ENCODE measurements around a stretch of chr6.

DNA sequence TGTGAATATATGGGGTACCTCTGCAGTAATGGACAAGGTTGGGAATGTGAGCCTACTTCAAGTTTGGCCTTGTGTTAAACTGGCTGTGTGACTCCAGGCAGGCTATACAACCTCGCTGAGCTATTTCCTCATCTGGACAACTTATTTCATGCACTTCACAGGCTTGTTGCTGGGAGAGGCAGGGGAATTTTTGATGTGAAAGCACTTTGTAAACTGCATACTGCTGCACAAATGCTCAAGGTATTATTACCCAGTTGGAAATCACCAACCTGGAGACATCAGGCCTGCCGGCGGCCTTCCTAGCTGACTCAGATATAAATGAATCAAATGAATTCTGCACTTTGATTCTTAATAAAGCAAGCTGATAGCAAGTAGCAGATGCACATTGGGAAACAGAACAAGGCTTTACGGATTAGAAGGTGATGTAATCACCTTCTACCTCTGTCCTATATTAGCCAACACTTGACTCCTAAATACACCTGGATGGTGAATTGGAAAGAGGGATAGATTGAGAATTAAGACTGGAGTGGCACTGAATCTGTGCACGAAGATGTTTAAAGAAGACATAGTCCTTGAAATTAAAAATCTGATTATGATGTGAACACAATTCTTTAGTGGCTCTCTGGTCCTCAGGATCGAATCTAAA is 10.1 kb downstream of the JARID2 start:
- PRO-cap: no peak

DNA sequence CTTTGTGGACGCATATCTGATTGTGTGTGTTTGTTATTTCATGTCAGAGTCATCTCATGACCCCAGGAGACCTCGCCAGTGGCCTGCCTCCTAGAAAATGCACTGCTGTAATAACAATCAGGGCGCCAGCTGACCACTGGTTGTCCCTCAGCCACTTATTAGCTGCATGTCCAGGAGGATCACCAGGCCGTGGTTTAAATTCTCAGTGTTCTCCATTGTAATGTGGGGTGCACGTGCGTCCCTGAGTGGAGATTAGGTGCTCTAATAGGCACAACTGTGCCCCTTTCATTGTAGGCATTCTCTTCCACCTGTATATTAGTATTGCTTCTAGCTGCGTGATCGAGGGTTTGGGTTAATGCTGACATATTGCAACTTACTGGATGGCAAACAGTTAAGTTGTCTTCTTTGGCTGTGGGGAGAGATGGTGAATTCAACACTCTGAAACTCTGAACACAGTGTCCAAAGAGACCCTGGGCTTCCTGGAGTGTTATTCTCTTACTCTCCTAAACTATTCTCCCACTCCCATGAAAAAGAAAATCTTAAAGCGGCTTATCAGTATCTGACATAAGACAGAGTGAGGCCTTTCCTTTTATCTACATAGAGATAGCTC is 21.0 kb downstream of the JARID2 start:
- PRO-cap: no peak

GRCh38 chr6:15288490-15289341 is 42.8 kb downstream of the JARID2 start:
- PRO-cap: no peak

- PRO-cap: no peak
Observed at GRCh38 chr6:15292890-15293766, 47.3 kb downstream of the JARID2 start.

DNA sequence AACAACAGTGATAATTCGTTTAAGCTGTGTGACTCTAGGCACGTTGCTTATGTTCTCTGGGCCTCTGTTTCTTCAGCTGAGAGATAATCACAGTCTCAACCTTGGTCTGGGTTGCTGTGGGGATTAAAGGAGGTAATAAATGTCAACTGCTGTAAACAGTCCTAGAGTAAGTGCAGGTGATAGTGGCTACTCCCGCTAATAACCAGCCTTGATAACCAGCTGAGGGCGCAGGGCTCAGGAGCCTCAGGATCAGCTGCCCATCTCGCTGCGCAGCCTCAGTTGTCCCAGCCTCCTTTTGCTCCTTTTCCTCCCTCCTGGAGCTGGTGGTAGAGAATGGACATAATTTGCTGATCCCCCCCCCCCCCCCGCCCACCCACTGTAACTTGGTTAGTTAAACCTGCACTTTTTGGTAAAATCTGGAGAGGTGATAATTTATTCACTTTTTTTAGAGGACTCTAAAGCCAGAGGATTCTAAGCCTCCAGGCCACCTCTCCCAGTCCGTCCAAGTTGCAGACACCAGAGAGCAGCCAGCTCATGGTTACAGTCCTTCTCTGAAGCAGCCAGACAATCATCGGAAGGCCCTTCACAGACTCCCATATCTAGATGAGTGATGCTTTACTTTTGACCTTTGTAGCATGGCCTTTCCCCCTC is 58.2 kb downstream of the JARID2 start:
- PRO-cap: no peak

GRCh38 chr6:15395122-15395354 is 149.2 kb downstream of the JARID2 start:
- PRO-cap: no peak

GRCh38 chr6:15448612-15449067 is 202.8 kb downstream of the JARID2 start:
- PRO-cap: no peak

- PRO-cap: no peak
Observed at GRCh38 chr6:15475166-15475800, 187.5 kb downstream of the DTNBP1 start.

- PRO-cap: no peak
Observed at GRCh38 chr6:15522063-15522580, 140.7 kb downstream of the DTNBP1 start.

DNA sequence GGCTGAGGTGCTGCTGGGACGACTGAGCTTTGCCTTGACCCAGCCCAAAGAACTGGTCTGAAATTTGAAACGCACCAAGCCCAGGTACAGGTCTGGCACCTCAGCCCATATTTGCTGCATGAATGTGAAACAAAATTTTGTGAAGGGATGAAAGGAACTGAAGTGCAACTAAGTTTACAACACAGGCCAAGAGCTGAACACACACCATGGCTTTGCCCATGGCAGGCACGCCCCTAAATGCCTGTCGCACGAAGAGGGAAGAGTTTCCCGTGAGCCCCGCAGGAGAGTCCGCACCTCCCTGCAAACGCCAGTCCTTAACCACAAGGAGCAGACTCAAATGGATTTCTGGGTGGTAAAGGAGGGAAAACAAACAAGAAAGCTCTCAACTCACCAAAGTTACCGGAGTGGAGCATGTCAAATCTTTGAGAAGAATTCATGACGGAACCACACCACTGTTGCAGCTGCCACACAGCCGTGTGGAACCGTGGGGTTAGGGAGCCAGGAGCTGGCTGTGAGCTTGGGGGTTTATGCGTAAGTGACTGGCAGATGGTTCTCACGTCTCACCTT is 138.8 kb downstream of the DTNBP1 start:
- PRO-cap: no peak

- PRO-cap: no peak
Observed at GRCh38 chr6:15900991-15902171, 227.5 kb upstream of the MYLIP start.

- PRO-cap: no peak
Observed at GRCh38 chr6:16146385-16147424, 17.8 kb downstream of the MYLIP start.

DNA sequence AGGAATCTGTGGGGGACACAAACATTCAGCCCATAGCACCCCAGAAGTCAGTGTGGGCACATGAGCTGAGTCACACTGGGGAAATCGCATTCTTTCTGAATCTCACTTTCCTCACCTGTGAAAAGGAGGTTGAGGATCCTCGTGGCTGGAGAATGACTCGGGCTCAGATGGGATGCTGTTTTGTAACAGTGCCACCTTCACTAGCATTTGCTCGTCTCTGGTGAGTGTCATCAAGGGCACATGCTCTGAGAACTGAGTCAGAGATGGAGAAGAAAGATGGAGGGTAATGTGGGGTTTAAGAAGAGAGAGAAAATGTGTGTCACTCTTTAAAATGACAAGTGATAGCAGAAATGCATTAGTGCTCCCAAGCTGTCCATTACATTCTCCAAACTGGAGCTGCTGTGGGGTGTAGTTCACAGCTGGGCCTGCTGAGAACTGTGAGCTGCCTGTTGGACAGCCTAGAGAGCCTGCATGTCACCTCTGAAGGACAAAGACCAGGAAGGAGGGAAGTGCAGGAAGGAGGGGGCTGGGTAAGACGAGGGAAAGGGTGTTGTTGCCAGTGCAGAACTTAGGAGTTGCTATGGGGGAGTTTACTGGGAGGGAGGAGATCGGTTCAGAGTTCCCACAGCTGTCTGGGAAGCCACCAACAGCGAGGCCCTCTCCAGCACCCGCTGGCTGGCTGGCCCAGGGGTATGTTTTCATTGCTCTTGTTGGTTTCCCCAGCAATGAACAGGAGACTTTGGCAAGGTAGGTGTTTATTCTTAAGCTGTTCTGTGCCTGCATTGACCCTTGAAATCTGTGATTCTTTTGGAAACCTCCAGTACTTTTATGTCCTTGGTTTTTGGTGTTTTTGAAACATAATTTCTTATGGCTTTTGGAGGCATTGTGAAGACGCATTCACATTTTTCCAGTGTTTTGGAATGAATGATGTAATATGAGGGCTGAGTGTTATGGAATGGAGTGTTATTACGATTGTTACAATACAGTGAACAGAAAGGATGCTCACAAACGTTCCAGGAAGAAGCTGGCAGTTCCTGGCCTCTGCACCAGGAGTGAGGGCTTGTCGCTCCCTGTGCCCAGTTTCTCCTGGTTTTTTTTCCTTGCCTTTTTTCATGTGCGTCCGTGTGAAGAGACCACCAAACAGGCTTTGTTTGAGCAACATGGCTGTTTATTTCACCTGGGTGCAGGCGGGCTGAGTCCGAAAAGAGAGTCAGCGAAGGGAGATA is 19.9 kb downstream of the GMPR start:
- PRO-cap: no peak

DNA sequence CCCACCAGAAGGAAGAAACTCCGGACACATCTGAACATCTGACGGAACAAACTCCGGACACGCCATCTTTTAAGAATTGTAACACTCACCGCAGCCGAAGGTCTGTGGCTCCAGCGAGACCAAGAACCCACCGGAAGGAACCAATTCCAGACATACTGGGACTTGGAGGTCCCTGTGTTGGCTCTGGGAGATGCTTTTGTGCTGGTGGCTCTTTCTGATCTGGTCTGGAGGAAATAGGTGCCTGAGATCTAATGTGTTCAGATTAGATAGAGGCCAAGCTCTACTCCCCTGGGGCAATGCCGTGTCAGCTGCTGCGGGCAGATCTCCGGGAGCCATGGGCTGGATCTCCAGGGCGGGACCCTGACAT is 29.1 kb downstream of the GMPR start:
- PRO-cap: no peak

DNA sequence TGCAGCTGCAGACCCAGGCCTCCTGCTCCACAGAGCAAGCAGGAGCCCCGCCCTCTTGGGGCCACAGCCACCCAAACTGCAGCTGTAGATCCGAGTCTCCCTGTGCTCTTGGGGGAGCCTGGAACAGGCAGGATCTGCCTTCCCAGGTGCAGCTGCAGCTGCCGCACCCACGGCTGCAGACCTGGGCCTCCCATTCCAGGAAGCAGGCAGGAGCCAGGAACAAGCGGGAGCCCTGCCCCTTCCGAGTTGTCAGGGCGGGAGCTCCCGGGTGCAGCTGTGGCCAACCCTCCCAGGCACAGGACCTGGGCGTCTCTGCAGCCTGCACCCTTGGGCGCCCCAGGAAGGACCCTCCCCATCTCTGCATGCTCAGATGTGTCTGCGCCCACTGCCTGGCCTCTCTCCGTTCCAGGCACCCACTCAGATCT is 120.3 kb downstream of the GMPR start:
- PRO-cap: no peak

DNA sequence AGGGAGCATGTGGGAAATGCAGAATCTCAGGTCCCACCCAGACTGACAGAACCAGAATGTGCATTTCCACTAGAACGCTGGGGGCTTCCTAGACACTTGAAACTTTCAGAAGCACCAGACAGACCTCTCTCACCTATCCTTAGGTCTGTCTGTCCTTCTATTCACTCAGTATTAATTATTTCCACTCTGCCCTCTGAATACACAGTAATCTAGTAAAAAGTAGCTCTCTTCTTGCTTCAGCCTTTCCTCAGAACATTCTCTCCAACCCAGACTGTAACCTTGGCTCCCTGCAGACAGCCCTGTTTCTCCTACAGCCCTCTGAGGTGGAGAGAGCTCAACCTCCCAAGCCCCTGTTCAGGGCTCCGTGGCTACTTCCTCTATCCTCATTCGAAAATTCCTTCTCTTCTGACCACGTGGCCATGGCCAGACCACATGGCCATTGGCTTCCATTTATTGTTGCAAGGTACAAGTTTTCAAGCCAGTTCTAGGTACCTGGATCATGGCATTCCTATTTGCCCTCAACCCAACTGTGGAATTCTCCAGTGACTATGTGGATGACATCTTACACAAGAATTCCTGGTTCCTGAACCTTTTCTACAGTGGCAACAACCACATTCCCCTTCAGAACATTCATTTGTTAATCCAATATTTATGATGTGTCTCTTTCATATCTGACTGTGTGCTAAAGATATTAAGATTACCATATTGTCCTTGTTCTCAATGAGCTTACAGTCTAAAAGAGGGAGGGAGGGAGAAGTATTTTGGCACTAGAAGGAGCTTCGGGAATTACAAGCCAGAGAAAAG is 161.8 kb downstream of the GMPR start:
- PRO-cap: no peak

- PRO-cap: no peak
Observed at GRCh38 chr6:16437900-16438365, 199.5 kb downstream of the GMPR start.

GRCh38 chr6:16700061-16701418 is 60.7 kb downstream of the ATXN1 start:
- PRO-cap: no peak

GRCh38 chr6:16728952-16729549 is 32.2 kb downstream of the ATXN1 start:
- PRO-cap: no peak

- PRO-cap: no peak
Observed at GRCh38 chr6:16753025-16753680, 8.1 kb downstream of the ATXN1 start.

Measured in osteocyte (in vitro differentiated cells).